Ovary (tissue), 7 donors: ENCODE results near the genes MELK and TOMM5.

DNA sequence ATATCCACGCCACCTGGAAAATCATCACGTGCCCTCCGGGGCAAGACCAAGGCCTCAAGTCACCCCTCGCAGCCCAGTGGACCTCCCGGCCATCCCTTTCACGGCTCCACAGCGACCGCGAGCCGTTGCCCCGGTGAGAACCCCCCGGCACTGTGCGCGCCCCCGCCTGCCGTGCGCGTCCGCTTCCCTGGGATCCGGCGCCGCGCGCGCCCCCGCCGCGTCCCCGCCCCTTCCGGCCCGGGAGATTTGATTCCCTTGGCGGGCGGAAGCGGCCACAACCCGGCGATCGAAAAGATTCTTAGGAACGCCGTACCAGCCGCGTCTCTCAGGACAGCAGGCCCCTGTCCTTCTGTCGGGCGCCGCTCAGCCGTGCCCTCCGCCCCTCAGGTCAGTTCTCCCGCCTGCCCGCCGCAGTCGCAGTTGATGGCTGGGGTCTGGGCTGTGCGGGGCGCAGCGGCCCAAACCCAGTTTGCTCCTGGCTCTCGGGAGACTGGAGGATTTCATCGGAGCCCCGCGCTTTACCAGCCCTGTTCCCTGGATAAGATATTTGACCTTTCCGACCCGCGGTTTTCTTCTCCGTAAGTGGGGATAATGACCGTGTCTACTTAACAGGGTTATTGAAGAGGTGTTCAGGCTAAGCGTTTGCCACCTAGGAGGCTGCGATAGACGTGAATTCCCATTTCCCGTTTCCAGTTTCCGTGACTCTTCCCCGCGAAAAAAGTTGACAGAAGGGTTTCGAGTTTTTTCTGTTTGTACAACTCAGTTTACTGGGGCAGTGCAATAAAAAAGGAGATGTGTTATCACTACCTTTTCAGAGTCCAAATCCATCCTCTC, at the start of gene MELK:
MELK (plus strand) TSS at position 275 of the 834 bp plus-strand sequence.
- PRO-cap, 7 experiments, result peak in 7 of 7 experiments; most common plus-strand start position 275 of the sequence (in 2); most common minus-strand start position 152 of the sequence (in 7)
- RAMPAGE, long total RNA, 2 experiments, result start-site peak on the plus strand in 1 of 2 experiments, centred at position 281 of the sequence, 5 reads per replicate

GRCh38 chr9:36818139-36818808, 215.8 kb downstream of the PAX5 start:
- PRO-cap, 7 experiments, result peak in 1 of 7 experiments; most common plus-strand start chr9:36818417 (in 1); most common minus-strand start chr9:36818661 (in 1)
- RAMPAGE, long total RNA, 2 experiments, result no peak in any of the 2 experiments

GRCh38 chr9:36902017-36902401, 132.1 kb downstream of the PAX5 start:
- PRO-cap, 7 experiments, result no peak in any of the 7 experiments
- RAMPAGE, long total RNA, 2 experiments, result no peak in any of the 2 experiments

- PRO-cap, 7 experiments, result no peak in any of the 7 experiments
- RAMPAGE, long total RNA, 2 experiments, result no peak in any of the 2 experiments
These were observed 8.4 kb upstream of the PAX5 start for GRCh38 chr9:37042570-37042769.

- PRO-cap, 7 experiments, result peak in 7 of 7 experiments; most common minus-strand start chr9:37120161 (in 7)
- RAMPAGE, long total RNA, 2 experiments, result no peak in any of the 2 experiments
These were observed 514 bp upstream of the ZCCHC7 start for GRCh38 chr9:37119901-37120219.

DNA sequence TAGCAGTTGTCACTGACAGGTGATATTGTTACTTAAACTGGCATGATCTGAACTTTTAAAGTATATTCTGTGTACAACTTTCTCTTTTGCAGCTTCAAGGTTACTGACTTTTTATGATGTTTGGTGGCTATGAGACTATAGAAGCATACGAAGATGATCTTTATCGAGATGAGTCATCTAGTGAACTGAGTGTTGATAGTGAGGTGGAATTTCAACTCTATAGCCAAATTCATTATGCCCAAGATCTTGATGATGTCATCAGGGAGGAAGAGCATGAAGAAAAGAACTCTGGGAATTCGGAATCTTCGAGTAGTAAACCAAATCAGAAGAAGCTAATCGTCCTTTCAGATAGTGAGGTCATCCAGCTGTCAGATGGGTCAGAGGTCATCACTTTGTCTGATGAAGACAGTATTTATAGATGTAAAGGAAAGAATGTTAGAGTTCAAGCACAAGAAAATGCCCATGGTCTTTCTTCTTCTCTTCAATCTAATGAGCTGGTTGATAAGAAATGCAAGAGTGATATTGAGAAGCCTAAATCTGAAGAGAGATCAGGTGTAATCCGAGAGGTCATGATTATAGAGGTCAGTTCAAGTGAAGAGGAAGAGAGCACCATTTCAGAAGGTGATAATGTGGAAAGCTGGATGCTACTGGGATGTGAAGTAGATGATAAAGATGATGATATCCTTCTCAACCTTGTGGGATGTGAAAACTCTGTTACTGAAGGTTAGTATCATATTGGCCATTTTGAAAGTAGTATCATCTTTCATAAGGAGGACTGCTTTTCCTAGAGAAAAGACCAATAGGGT, 6.0 kb downstream of the ZCCHC7 start:
- PRO-cap, 7 experiments, result no peak in any of the 7 experiments
- RAMPAGE, long total RNA, 2 experiments, result no peak in any of the 2 experiments

- PRO-cap, 7 experiments, result no peak in any of the 7 experiments
- RAMPAGE, long total RNA, 2 experiments, result no peak in any of the 2 experiments
These were observed 131.1 kb downstream of the ZCCHC7 start for GRCh38 chr9:37251491-37251941.

DNA sequence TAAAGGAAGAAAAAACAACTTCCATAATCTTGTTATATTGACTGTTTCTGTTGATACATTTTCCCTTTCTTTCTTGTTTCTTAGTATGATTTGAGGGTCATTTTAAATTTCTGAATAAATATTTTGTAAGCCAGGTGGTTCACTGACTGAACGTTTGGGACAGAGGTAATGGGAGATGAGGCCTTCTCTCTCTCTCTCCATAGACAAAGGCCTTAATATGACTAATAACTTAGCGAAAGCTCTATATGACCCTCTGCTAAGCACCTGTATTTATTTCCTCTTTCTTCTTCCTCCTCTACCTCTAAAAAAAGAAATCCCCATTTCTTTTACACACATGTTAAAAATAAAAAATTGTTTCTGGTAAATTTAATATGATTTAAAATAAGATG, 128.9 kb upstream of the GRHPR start:
- PRO-cap, 7 experiments, result no peak in any of the 7 experiments
- RAMPAGE, long total RNA, 2 experiments, result no peak in any of the 2 experiments

- PRO-cap, 7 experiments, result no peak in any of the 7 experiments
- RAMPAGE, long total RNA, 2 experiments, result no peak in any of the 2 experiments
These were observed 8.9 kb downstream of the GRHPR start for GRCh38 chr9:37431254-37431971.

DNA sequence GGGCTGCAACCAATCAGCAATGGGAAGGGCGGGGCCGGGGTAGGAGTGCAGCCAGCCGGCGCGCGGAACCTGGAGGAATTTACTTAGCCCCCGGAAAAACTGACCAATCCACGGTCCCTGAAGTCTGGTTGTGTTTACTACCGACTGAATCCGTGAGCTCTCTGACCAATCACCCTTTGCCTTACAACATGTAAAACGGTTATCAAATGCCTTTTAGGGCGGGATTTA, 160 bp upstream of the ZBTB5 start:
- PRO-cap, 7 experiments, result peak in 7 of 7 experiments; most common plus-strand start position 42 of the sequence (in 7)
- RAMPAGE, long total RNA, 2 experiments, result no peak in any of the 2 experiments

DNA sequence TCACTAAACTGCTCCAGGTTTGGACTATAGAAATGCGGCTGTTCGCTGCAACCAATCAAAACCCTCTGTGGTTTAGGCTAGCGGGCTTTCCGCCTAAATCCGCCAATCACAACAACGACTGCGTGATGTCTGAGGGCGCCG, 344 bp upstream of the ZBTB5 start:
- PRO-cap, 7 experiments, result peak in 6 of 7 experiments; most common minus-strand start position 69 of the sequence (in 6)
- RAMPAGE, long total RNA, 2 experiments, result no peak in any of the 2 experiments

DNA sequence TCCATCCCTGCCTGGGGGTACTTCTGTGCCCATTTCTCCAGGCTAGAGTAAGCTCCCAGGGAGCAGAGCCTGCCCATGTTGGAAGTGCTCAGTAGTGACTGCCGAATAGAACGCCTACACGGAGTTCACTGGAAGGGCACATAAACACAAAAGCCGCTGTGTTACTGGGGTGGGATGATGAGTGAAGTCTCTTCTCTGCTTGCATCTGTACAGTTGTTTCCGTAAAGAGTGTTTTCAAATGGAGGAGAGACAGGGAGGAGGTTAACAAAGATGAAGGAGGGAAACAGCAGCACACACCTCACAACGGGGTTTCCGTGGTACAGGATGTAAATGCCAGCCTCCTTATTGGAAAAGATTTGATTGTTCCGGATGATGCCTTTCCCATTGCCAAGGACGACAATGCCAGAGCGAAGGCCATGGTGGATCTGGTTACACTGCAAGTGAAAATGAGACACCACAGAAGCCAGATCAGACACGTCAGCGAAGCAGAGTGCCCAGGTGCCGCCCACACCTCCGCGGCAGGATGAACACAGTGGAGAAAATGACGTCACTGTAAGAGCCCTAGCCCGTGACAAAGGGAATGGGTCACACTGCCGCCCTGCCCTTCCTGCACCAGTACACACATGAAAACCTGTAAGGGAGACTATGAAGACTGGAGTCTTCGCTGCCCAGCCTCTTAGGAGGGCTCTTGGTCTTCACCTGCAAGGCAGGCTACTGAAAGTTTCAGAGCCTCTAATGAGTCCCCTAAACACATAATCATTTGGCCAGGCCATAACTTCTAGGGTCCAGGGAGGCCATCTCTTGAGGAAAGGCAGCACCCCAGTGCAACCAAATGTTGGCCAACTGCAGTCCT, 43.3 kb downstream of the POLR1E start:
- PRO-cap, 7 experiments, result peak in 2 of 7 experiments; most common plus-strand start position 588 of the sequence (in 1); most common minus-strand start position 442 of the sequence (in 1)
- RAMPAGE, long total RNA, 2 experiments, result no peak in any of the 2 experiments

- PRO-cap, 7 experiments, result no peak in any of the 7 experiments
- RAMPAGE, long total RNA, 2 experiments, result no peak in any of the 2 experiments
These were observed 10.7 kb downstream of the FBXO10 start for GRCh38 chr9:37565277-37566005.

GRCh38 chr9:37575388-37575985, 693 bp downstream of the FBXO10 start:
- PRO-cap, 7 experiments, result no peak in any of the 7 experiments
- RAMPAGE, long total RNA, 2 experiments, result no peak in any of the 2 experiments

DNA sequence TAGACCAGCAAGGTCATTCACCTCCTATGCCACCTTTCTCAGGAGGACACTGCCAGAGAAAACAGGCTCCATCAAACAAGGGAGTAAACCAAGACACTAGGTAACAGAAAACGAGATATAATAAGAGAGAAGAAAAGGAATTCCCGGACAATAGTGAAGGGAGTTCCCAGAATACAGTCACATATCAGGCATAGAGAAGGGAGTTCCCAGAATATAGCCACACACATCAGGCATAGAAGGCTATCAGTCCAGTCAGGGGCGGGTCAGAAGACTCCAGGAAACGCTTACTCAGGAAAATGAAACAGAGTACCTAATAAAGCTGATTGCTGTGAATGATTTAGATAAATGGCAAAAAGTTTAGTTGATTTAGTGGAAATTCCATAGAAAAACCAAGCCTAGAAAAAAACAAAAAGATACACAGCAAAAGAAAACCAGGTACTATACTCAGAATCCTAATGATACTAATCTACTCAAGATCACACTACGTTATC, 4.9 kb downstream of the TOMM5 start:
- PRO-cap, 7 experiments, result no peak in any of the 7 experiments
- RAMPAGE, long total RNA, 2 experiments, result no peak in any of the 2 experiments

- PRO-cap, 7 experiments, result peak in 7 of 7 experiments; most common plus-strand start chr9:37592645 (in 7); most common minus-strand start chr9:37592604 (in 3)
- RAMPAGE, long total RNA, 2 experiments, result start-site peak on the minus strand in 2 of 2 experiments, at chr9:37592569-37592599 at its widest, 2,212 to 3,999 reads per replicate
These were observed at the start of gene TOMM5 for GRCh38 chr9:37591754-37592844. Gene TOMM5, minus strand, starts transcription at chr9:37592597.

DNA sequence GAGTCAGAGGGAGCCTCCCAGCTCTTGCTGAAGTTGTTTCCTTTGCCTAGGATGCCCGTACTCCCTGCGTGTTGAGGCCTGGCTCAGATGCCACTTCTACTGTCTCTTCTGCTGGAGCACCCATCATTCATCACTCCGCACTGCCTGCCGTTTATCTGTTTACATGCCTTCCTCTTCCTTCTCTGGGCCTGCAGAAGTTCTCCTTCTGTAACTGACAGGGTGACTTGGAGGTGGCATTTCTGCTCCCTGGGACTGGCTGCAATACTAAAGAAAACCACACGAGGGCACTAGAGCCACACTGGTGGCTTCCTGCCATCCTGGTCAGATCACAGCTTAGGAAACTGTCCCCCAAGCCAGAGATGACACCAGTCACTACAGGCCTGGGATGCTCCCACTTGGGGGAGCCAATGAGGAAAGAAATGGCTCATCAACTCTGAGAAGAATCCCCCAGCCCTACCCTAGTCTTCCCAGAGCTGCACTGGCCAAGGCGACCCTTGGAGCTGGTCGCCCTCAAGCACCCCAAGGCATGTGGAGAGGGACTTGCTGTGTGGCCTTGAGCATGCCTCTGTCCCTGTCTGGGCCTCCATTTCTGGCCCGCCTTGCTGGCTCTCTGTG, 9.7 kb upstream of the SLC25A51 start:
- PRO-cap, 7 experiments, result no peak in any of the 7 experiments
- RAMPAGE, long total RNA, 2 experiments, result no peak in any of the 2 experiments

GRCh38 chr9:37997611-37998362, 71.2 kb downstream of the SHB start:
- PRO-cap, 7 experiments, result no peak in any of the 7 experiments
- RAMPAGE, long total RNA, 2 experiments, result no peak in any of the 2 experiments

DNA sequence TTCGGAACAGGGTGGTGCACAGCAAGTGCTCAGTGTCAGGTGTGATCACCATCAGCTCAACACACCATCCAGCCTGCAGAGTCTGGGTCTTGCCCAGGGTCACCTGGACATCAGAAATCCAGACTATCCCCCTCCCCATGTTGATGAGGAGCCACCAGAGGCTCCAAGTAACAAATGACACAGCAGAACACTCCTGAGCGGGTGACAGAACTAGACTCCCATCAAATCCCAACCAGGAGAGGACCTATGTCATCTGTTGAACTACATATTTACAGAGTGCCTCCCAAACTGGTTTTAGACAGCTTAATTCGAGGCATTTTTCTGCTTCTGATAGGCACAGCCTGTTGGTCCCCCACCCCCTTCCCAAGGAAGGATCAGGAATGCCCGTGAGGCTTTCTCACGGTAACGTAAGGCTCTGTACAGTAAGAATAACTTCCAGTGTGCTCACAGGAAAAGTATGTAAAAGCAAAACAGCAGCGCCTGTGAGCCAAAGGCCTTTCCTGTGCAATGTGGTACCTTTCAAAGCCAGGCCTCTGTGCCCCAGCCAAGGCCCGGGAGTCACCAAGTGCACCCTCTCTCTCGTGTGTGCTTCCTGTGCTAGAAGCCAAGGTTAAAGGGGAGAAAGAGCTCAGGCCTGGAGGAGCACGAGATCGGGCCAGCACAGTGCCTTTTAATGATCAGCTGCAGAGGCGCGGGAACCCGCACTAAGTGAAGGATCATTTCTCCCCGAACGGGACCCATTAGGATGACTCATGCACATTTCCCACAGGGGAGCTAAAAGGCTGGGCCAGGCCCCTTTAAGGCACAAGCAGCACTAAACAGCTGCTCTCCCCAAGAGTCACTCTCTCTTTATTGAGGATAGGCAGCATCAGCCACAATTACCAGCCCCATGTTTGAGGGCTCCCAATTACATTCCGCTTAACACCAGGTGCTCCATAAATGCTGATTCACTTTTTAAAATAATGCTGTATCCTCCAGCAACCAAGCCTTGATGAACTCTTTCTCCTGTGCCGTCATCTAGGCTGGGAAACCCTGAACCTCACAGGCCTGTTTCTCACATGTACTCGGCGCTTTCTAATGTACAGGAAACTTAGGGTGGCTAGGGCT, 43.0 kb downstream of the SHB start:
- PRO-cap, 7 experiments, result no peak in any of the 7 experiments
- RAMPAGE, long total RNA, 2 experiments, result no peak in any of the 2 experiments

DNA sequence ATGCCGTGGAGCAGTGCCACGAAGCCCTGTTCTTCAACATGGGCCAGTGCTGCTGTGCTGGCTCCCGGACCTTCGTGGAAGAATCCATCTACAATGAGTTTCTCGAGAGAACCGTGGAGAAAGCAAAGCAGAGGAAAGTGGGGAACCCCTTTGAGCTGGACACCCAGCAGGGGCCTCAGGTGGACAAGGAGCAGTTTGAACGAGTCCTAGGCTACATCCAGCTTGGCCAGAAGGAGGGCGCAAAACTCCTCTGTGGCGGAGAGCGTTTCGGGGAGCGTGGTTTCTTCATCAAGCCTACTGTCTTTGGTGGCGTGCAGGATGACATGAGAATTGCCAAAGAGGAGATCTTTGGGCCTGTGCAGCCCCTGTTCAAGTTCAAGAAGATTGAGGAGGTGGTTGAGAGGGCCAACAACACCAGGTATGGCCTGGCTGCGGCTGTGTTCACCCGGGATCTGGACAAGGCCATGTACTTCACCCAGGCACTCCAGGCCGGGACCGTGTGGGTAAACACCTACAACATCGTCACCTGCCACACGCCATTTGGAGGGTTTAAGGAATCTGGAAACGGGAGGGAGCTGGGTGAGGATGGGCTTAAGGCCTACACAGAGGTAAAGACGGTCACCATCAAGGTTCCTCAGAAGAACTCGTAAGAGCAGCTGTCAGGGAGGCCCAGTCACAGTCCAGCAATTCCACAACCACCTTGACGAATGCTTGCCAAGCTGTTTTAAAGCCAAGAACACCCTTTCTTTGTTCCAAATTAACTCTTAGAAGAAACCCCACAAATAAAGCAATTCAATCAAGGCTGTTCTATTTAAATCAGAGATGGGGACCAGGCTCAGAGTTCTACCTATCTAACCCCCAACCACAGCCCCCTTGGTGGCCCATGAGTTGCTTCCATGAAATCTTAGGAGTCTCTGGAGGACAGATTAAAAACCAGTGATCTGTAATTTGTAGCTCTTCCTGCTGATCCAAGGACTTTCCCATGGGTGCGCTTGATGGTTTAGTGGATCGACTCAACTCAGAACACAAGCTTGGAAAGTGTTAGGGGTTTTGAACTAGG, 4.5 kb downstream of the ALDH1B1 start:
- PRO-cap, 7 experiments, result no peak in any of the 7 experiments
- RAMPAGE, long total RNA, 2 experiments, result no peak in any of the 2 experiments